ENCODE measurements around a stretch of chr18.

GRCh38 chr18:11983409-11984162 is 2.3 kb downstream of the IMPA2 start:
- PRO-cap: no peak

- PRO-cap: no peak
These were observed 31.4 kb downstream of the IMPA2 start for GRCh38 chr18:12012598-12013121.

GRCh38 chr18:12015657-12016223 is 34.4 kb downstream of the IMPA2 start:
- PRO-cap: no peak

GRCh38 chr18:12038150-12038604 is 55.5 kb upstream of the ANKRD62 start:
- PRO-cap: no peak

GRCh38 chr18:12315379-12316555 is 7.7 kb downstream of the TUBB6 start:
- PRO-cap: no peak

- PRO-cap: no peak
These were observed 60.1 kb downstream of the SPIRE1 start for GRCh38 chr18:12597724-12598324.

- PRO-cap: no peak
These were observed 45.2 kb downstream of the SPIRE1 start for GRCh38 chr18:12612601-12613282.

GRCh38 chr18:12645632-12646298 is 12.1 kb downstream of the SPIRE1 start:
- PRO-cap: no peak

GRCh38 chr18:12652909-12653380 is 5.0 kb downstream of the SPIRE1 start:
- PRO-cap: no peak

DNA sequence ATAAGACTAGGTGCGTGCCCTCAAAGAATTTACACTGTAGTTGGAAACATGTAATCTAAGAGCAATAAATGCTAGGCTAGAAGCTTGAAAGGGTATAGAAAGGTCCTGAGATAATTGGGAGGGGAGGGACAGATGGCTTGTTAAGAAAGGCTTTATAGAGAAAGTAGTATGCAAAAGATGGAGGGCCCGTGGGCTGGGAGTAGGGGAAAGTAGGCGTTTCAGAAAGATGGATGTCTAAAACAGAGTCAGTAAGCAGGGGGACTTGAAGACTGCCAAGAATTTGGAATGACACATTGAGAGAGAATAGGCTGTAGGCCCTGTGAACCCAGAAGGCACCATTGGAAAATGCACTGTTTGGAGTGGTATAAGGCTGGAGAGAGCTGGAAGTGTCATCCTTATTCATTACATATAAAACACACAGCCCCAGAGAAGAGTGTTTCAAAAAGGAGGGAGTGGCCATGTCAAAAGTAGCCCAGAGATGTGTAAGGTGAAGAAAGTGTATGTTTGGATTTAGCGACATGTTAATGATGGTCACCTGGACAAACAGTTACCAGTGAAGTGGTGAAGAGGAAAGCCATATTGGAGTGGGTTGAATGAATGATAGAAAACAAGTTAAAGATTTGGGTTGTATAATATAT is 925 bp downstream of the PSMG2 start:
- PRO-cap: no peak

DNA sequence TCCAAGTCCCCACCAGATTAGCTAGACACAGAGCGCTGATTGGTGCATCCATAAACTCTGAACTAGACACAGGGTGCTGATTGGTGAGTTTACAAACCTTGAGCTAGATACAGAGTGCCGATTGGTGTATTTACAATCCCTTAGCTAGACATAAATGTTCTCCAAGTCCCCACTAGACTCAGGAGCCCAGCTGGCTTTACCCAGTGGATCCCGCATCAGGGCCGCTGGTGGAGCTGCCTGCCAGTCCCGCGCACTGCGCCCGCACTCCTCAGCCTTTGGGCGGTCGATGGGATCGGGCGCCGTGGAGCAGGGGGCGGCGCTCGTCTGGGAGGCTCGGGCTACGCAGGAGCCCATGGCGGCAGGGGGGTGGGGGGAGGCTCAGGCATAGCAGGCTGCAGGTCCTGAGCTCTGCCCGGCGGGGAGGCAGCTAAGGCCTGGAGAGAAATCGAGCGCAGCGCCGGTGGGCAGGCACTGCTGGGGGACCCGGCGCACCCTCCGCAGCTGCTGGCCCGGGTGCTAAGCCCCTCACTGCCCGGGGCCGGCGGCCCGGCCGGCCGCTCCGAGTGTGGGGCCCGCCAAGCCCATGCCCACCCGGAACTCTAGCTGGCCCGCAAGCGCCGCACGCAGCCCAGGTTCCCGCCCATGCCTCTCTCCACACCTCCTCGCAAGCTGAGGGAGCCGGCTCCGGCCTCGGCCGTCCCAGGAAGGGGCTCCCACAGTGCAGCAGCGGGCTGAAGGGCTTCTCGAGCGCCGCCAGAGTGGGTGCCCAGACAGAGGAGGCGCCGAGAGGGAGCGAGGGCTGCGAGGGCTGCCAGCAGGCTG is 74.0 kb downstream of the PSMG2 start:
- PRO-cap: unidirectional peak, plus-strand start at position 361 of the sequence

DNA sequence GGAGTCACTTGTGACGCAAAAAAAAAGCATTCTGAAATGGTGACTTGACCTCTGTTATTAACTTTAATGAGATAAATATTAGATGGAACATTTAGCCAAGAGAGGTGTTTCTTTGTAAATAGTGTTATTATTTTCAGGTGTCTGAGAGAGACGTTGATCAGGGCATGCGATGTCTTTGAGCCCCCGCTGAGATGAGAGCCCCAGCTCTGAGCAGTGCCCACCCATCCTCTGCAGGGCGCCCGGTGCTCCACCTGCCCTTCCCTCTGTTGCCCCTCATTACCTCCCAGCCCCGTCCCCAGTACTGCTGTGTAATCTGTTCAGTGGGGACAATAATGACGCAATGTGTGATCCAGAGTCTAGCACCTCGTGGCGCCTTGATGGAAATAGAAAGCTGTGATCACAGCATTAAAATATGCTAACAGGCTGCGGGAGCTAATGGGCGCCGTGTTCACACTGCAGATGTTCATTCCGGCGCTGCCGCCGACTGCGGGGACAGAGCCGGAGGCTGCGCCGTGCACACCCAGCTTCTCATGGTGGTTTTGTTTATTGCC is 235.0 kb downstream of the LDLRAD4 start:
- PRO-cap: no peak

GRCh38 chr18:13464782-13465514 is 246.4 kb downstream of the LDLRAD4 start:
- PRO-cap: no peak

DNA sequence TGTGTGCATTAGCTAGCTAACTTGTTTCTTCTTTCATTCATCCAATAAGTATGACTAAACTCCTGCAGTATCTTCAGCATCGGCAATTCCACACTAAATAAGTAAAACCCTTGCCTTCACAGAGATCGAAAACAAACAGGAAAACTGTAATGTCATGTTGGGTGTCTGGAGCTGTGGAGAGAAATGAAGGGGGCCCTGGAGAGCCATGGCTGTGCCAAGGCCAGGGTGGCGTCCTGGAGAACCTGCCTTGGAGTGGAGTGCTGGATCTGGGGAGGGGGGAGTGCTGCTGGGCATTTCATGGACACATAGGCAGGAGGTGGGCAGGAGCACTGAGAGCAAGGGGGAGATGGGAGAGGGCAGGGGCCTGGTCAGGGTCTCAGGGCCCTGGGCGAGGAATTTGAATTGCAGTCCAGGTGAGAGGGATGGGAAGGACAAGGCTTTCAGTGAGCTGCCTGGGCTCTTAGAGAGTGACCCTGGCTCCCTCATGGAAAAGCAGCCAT is 238.7 kb downstream of the FAM210A start:
- PRO-cap: no peak

GRCh38 chr18:13490769-13491728 is 235.3 kb downstream of the FAM210A start:
- PRO-cap: no peak

DNA sequence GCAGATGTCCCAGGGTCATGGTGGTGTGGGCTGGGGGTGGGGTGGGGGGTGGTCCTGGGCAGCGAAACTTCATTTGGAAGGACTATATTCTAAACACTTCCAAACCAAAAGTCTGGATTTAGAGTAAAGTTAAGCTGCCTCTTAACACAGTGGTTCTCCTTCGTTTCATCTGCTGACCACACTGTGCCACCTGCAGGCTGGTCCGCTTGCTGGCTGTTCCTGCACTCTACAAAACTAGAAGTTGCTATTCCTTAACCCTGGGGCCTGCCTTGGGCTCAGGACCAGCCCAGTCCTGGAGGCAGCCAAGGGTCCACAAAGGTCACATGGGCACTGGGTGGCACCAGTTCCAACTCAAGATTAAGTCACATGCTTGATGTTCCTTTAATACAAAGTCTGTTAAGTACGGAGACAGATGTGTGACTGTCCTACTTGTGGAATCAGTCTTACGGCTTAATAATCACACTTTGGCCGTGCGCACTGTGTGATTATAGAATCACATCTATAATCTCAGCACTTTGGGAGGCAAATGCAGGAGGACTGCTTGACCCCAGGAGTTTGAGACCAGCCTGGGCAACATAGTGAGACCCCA is 195.4 kb downstream of the FAM210A start:
- PRO-cap: no peak

DNA sequence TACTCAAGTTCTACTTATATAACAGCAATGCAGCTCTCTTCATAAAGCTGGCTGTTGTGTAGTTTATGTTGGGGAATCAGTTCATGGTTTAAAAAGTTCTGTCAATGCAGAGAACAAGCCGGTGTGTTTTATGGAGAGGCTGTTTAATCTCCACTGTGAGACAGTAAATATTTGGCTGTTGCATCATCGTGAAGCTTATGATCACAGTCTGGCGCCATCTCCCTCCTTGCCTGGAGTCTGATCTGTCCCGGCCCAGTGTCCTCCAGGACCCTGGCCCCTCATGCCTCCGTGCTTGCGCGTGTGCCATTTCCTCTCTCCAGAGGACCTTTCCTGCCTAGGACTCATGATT is 184.3 kb downstream of the FAM210A start:
- PRO-cap: no peak

GRCh38 chr18:13566756-13567493 is 159.4 kb downstream of the FAM210A start:
- PRO-cap: no peak

- PRO-cap: no peak
These were observed 47.4 kb downstream of the FAM210A start for GRCh38 chr18:13678886-13679496.

DNA sequence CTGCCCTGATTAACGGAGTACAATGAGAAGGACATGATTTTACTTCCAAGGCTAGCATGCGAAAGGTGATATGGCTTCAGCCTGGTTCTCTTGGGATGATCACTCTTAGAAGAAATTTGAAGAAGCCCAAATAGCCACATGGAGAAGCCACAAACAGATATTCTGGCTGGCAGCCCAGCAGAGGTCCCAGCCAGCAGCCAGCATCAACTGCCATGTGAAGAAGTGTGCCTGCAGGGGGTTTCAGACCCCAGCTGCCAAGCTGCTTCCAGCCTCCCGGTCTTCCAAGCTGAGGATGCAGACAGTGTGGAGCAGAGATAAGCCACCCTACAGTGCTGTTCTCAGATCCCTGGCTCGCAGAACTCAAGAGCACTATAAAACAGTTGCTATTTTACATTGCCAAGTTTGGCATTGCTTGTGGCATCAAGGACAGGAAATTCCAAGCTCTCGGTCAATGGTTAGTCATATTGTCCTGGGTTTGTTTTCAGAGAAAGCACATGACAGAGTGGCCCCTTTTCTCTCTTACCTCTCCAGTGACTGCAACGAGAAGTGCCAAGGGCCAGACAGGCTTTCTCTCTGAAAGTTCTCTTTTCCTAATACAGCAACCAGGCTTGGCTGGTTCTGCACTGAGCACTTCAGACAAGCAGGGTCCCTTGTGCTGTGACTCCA is 223.6 kb downstream of the ANKRD30B start:
- PRO-cap: no peak

Measured in type B pancreatic cell (in vitro differentiated cells).